Epithelial cell of prostate (primary cell): ENCODE data around the genes GOLGA6L6, OR4M2B, ATP10A and GOLGA6L24.

- RRBS, result 71% methylated on average over 6 of the region's 32 CpGs
Observed at GRCh38 chr15:20282484-20283191, 259.0 kb downstream of the GOLGA6L6 start.

GRCh38 chr15:20384554-20384905 lies 157.1 kb downstream of the GOLGA6L6 start:
- RRBS, result no CpG with 5 or more reads among the region's 5 CpGs

- RRBS, result no CpG with 5 or more reads among the region's 7 CpGs
Observed at GRCh38 chr15:20541582-20542120, at the start of gene GOLGA6L6. GOLGA6L6 (minus strand) TSS chr15:20541800.

- RRBS, result no CpG with 5 or more reads among the region's 2 CpGs
Observed at GRCh38 chr15:21637704-21638208, at the start of gene OR4M2B. OR4M2B (plus strand) TSS chr15:21637909.

- RRBS, result 28% methylated on average over 2 of the region's 16 CpGs
Observed at GRCh38 chr15:22839767-22840405, 1.4 kb downstream of the NIPA2 start.

DNA sequence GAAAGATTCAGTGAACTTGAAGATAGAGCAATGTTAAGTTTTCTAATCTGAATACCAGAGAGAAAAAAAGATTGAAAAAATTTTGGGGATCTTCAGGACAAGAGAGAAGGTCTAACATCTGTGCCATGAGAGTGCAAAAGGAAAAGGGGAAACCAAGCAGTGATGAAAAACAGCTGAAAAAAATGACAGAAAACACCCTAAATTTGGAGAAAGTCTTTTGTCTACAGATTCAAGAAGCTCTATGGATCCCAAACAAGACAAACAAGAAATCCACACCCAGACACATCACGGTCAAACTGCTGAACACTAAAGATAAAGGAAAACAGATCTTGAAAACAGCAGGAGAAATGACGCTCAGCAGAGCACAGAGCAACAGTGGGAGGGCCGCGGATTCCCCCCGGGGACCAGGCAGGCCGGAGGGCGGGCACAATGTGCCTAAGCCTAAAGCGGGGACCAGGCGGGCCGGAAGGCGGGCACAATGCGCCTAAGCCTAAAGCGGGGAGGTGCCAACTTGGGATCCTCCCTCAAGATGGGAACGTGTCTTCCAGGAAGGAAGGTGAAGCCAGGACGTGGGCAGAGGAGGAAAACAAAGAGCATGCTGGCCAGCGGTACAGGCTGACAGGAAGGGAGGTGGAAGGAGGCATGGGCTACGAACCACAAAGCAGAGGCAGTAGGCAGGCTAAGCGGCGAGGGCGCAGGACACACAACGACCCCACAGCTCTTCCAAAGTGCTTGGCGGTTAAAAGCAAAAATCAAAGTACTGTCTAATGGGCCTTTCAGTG lies 31.1 kb downstream of the CYFIP1 start:
- RRBS, result no CpG with 5 or more reads among the region's 22 CpGs

GRCh38 chr15:23756945-23757199 lies 69.8 kb upstream of the NDN start:
- RRBS, result no CpG with 5 or more reads among the region's 5 CpGs

DNA sequence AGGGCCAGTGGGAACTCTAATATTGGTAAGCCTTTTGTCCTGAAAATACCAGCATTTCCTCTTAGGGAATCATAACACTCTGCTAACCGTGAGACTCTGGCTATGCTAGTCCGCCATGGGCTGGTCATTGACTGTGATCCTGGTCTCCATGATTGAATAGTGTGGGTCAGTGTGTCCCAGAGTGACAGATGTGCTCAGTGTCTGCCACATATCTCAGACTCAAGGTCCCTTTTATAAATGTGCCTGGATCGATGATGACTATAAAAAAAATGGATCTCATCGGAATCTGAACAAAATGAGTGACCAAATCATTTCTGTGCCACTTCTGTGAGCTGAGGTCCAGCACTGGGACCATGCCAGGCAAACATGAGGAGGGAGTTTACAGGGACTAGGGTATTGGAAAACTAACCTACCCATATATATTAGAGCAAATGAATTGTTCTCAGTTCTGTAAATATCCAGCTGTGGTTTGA lies 144.5 kb downstream of the SNRPN start:
- RRBS, result no CpG with 5 or more reads among the region's 4 CpGs

DNA sequence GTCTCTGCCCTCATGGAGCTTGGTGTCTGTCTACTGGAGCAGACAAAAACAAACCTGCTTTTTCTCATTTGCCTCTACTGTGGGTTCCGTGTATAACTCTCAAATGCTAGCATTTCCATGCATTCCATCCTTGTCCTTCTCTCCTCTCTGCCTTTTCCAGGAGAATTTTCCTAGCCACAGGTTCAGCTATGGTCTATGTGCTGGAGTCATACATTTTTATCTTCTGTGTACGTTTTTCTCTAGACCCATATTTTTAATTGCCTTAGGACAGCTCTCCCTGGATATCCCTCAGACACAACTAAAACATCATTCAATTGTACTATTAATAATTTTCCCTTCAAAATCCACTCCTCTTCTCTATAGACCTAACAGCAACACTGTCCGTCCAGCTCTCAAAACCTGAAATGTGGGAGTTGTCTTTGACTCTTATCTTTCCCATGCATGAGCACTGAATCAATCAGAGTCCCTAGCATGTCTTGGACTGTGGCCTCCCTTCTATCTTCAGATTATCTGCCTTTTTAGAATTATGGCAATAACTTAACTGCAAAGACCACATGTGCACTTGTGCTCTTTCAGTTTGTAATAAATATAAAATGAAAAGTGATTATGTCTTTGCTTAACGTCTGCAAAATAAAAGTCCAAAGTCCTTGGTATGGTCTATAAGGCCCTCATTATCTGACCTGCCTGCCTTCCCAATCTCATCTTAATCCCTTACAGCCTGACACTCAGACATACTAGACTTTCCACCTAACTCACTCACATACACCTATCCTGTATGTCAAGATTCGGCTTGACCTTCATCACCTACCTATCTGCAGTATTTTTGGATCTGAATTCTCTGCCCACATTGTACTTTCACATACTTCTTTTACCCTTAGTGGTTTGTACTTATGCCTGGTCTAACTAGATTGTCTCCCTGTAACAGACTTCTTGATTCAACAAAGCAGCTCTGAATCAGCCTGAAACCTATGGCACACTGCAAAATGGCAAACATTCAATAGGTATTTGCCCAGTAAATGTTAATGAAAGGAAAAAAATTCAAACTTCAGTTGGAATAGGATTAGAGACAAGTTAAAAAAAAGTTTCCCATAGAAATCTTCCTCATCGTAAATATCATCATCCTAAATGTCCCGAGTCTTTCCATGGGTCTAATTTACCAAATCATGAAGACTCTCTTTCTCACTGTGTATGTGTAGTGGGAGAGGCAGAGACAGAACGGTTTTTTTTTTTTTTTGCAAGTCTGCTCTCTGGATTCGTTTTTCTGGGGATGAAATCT lies 106.8 kb downstream of the UBE3A start:
- RRBS, result no CpG with 5 or more reads among the region's 9 CpGs

GRCh38 chr15:25531265-25531603 lies 92.4 kb upstream of the UBE3A start:
- RRBS, result no CpG with 5 or more reads among the region's 1 CpG

DNA sequence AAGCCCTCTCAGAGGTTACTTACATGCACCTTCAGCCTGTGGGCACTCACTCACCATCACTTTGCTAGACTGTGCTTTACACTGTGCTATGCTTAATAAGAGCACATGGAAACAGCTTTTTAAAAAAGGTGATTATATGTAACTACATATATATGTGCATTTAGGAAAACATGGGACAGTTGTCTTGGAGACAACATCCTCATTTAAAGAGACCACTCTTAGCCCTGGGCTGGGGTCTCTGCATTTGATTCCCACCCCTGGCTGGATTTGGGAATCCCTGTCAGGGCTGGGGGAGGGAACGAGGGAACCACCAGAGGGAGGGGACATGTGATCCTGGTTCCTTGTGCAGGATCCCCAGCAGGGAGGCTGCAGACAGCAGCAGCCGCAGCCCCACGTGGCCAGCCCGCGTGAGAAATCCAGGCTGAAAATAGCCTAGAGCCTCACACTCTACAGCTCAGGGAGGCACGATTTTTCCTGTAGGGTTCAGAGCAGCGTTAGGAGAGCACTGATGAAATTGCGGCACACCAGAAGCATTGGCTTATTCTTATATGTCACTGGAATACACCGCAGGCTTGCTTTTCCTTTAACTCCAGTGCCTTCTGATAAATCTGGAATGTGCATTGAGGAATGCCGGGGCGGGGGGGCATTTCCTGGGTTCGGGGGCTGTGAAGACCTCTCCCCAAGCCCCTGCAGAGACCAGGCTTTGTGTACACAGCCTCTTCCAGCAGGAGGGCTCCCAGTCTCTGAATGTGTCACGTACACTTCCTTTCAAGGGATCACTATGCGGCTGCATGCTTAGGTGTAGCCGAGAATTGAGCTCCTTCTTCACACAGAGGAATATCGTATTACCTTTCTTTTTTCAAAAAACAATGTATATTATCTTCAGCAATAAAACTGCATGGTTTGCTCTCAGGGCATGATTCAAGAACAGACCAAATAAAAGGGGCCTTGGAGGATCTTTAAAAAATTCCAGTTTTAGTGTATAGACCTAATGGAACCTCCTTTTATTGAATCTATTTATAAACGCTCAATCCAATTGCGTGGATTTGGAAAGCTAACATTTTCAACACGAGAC lies 193.1 kb downstream of the ATP10A start:
- RRBS, result no CpG with 5 or more reads among the region's 19 CpGs

DNA sequence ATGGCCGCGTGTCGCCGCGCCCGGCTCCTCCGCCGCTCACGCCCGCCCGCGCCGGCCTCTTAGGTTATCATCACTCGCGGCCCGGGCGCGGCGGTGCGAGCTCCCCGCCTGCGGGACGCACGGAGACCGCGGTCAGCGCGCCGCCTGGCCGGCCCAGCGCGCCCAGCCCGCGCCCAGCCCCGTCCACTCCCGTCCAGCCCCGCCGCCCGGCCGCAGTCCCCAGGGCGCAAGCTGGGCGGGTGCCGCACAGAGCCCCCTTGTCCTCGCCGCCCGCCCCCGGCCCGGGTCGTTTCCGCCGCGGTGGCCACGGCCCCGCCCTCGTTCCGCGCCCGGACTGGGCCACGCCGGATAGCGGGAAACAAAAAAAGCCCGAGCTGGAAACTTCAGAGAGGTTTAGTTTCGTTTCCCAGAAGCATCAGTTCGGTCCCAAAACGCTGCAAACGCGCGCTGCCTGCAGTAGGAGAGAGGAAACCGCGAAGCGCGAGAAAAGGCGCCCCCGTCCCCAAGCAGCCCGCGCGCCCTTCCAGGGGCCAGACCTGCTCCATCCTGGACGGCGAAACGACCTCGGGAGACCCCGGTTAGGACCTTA lies at the start of gene ATP10A:
ATP10A (minus strand) TSS at position 233 of the 589 bp plus-strand sequence.
- RRBS, result 1% methylated on average over 32 of the region's 82 CpGs

DNA sequence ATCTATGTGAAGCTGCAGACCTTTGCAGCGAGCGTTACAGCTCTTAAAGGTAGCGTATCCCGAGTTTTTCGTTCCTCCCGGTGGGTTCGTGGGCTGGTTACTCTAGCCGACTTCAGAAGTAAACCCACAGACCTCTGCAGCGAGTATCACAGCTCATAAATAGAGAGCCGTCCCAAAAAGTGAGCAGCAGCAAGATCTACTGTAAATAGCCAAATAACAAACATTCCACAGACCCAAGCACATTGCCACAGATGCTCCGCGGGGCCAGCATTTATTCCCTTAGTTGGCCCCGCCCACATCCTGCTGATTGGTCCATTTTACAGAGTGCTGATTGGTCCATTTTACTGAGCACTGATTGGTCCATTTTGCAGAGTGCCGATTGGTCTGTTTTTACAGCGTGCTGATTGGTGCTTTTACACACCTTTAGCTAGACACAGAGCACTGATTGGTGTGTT lies 17.2 kb upstream of the GABRB3 start:
- RRBS, result no CpG with 5 or more reads among the region's 15 CpGs

GRCh38 chr15:27088723-27089653 lies 118.0 kb downstream of the GABRG3 start:
- RRBS, result 94% methylated on average over 5 of the region's 25 CpGs

DNA sequence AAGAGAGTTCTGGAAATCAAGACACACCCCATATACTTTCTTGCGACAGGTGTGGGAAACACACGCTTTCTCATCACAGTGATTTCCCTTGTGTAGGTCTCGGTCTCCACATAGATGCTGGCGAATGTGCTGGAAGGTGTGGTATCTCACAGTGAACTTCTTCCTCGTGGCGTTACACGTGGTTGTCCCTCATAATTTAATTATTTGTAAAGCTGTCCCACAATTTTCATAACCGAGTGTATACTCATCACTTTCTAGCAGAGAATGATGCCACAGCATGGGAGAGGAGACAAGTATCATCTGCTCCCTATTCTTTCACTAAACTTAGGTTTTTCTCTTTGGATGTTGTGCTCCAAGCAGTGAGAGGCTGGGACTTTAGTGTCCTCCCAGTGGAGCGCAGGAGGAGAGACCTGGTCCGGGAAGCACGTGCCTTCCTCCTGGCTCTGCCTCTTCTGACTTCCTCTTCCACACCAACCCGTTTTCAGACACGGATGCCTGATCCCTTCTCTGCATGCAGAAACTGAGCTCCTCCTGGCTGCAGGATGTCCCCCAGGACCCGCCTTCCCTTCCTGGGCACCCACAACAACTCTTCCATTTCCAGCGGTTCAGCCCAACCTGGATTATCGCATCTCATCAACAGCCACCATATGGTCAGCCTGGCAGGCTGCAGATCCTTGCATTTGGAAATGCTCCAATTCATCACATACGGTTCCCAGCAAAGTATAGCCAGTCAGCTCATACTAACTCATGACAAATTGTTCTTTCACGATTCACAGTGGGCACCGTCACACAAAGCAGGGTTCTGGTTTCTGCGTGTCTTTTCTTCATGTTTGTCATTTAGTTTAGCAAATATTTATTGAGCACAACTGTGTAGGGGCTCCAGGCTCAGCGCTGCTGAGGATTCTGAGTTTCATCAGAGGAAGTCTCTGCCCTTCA lies 124.7 kb downstream of the GABRG3 start:
- RRBS, result no CpG with 5 or more reads among the region's 21 CpGs

DNA sequence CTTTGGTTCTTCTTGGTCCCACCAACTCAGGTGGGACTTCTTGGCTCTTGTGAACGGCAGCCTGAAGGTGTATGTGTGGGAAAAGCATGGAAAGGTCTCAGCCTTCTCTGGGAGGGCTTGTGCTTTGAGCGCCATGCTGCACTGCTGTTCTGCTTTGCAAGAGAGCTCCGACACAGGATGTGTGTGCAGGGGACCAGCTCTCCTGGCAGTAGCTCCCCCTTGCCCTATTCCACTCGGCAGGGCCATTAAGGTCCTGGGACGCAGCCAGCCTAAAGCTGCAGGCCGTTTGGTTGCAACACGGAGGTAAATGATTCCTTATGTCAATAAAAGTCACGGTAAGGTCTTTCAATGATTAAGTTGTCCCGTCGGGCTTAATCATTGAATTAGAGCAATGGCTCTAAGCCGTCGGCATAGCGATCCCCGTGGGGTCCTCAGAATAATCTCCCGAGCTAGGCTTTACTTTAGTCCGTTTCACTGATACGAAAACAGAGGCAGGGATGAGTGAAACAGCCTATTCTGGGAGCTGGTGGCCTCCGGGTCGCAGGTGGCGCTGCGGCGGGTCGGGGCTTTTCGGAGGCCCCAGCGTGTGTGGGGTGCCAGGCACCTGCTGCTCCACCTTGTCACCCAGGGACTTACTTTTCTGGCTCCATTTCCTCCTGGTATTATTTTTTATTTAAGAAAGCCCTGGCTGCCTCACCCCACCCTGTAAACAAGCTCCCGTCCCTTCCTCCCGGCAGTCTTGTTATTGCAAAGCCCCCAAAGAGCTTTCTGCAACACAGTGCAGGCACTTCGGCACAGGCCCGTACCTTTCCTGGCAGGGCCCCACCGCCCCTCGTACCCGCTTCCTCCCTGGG lies 525.2 kb downstream of the OCA2 start:
- RRBS, result no CpG with 5 or more reads among the region's 32 CpGs

- RRBS, result no CpG with 5 or more reads among the region's 7 CpGs
Observed at GRCh38 chr15:28358025-28358304, at the start of gene GOLGA6L24. GOLGA6L24 (minus strand) TSS chr15:28358084.

DNA sequence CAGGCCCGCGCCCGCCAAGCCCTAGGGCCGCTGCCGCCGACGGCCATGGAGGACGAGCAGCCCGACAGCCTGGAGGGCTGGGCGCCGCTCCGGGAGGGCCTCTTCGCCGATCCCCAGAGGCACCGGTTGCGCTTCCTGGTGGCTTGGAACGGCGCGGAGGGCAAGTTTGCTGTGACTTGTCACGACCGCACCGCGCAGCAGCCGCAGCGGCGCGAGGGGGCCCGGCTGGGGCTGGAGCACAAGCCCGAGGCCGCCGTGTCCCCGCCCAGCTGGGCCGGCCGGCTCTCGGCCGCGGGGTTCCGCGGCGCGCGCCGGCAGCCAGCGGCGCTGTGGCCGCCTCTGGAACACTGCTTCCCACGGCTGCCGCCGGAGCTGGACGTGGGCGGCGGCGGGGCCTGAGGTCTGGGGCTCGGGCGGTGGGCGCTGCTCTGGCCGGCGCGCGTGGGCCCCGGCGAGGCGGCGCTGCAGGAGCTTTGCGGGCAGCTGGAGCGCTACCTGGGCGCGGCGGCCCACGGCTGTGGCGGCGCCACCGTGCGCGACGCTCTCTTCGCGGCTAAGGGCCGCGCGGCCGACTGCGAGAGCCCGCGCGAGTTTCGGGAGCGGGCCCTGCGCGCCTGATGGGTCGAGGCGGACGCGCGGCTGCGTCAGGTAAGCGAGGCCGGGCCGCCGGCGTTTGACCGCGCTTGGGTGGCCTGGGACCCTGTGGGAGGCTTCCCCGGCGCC lies 25.5 kb upstream of the GOLGA8M start:
- RRBS, result no CpG with 5 or more reads among the region's 105 CpGs

GRCh38 chr15:29348227-29348780 lies 78.7 kb upstream of the NSMCE3 start:
- RRBS, result no CpG with 5 or more reads among the region's 12 CpGs

GRCh38 chr15:29674756-29675531 lies 104.2 kb upstream of the ENTREP2 start:
- RRBS, result 3% methylated on average over 26 of the region's 71 CpGs